Left ventricle myocardium (tissue), 1 donor: ENCODE measurements around a stretch of chr9.

- PRO-cap, result no peak
Measured at GRCh38 chr9:70211243-70212323, 47.2 kb upstream of the SMC5 start.

DNA sequence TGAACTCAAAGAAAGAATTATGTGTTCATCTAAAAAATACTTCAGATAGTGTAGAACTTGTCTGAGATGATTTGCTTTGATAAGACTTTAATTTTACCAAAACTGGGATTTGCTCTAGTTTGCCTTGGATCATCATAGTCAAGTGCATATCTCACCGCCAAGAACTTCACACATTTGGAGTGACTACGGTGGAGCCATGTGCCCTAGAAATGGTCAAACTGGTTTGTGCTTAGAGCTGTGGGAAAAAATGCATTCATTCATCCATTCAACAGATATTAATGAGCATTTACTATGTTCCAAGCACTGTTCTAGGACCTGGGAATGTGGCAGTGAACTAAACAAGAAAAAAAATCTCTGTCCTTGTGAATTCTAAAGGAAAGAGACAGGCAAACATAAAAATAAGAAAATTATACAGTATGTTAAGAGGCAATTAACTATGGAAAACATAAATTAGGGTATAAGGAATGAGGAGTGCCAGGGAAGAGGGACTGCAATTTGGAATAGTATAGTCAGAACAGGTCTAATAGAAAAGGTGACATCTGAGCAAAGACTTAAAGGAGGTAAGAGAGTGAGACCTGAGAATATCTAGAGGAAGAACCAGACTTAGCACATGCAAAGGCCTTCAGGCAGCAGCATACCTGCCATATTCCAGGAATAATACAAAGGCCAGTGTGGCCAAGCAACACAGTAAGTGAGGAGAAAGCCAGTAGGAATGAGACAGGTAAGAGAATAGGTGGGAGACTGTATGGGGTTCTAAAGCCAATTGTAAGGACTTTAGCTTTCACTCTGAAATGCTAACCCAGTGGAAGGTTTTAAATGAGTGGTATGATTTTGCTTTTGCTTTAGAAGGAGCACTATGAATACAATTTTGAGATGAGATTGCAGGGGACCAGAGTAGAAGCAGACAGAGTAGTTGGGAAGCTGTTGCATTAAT is 44.8 kb upstream of the SMC5 start:
- PRO-cap, result no peak

DNA sequence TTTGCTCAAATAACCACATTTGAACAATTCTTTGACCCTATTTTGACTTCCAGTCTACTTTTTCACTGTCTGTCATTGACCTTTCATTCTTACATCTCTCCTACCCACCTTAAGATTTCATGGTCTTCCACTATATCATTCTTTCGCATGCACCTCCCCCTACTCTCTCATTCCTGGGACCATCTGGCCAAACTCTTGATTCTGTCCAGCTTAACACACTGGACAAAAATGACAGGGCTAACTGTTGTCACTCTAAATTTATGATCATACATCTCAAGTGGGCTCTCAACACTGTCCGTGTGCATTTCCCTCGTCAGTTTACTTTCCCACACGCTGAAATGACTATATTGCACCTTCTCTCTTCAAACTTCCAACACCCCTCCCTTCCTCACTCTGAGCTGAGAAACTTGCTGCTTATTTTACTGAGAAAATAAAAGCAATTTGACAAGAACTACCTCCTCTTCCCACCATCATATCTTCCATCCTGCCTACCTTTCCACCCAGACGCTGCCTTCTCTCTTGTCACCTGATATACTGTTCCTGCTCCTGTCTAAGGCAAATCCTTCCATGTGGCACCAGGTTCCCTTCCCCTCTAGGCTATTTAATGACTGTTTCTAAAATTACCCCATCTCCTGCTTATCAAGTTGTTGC is 8.0 kb upstream of the KLF9 start:
- PRO-cap, result unidirectional peak, minus-strand start at position 233 of the sequence

- PRO-cap, result bidirectional peak, plus-strand start at chr9:70475155, minus-strand start at chr9:70474856
Measured at GRCh38 chr9:70474181-70475215, 60.0 kb upstream of the KLF9 start.

DNA sequence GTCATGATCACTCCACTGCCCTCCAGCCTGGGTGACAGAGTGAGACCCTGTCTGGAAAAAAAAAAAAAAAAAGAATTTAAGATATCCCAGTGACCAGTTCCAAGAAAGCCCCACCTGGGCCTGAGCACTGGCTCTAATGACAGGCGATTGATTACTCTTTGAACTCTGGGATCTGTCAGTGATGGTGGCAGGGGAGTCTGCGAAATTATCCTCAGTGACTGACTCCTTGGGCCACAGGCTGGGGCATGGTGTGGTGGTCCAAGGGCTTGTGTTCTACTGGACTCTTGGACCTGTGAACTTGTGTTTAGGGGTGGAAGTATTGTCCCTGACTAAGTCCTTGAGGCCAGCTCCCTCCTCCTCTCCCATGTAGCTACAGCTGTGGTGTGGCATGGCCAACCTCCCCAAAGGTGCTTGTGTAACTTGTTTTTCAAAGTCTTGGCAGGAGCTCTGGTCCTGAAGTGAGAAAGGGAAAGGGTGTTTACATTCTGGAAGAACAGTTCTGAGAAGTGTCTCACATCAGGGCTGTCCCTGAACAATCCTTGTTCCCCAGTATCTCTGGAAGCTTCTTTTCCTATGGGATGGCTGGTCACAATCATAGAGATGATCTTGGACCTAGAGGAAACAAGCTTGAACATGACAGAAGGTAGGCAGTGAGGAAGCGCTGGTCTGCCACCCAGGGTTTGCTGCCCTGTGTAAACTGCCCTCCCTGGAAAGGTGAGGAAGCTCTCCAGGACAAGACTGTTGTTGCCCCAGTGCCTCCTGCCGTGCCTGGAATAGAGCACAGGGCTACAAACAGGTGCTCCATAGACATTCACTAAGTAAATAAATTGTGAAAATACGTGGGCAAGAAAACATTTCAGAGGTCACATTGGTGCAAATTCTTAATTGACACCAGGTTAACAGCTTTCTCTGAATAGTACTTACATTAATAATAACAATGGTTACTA is 64.6 kb upstream of the KLF9 start:
- PRO-cap, result no peak

DNA sequence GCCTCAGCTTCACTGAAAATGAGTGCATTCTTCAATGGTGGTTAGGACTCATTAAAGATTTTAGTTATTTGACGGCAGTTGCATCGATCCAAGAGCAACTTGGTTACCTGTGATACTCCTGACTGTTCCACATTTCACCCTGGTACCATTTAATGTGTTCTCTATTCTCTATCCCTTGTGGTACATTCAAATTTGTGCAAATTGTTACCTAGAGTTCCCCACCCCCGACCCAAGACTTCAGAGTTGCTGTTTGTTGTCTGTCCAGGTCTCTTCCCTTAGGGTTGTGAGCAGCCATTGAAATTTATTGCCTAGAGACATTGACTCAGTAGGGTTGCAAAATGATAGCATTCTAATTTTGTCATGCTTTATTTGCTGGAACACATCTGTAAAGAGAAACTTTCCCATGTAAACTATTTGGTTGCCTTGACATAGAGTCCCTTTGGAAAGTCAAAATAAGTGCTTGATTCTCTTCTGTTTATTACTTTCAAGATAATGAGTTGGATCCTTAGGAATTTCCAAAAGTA is 91.6 kb upstream of the KLF9 start:
- PRO-cap, result no peak

- PRO-cap, result no peak
Measured at GRCh38 chr9:71689867-71690336, 78.4 kb downstream of the CEMIP2 start.

DNA sequence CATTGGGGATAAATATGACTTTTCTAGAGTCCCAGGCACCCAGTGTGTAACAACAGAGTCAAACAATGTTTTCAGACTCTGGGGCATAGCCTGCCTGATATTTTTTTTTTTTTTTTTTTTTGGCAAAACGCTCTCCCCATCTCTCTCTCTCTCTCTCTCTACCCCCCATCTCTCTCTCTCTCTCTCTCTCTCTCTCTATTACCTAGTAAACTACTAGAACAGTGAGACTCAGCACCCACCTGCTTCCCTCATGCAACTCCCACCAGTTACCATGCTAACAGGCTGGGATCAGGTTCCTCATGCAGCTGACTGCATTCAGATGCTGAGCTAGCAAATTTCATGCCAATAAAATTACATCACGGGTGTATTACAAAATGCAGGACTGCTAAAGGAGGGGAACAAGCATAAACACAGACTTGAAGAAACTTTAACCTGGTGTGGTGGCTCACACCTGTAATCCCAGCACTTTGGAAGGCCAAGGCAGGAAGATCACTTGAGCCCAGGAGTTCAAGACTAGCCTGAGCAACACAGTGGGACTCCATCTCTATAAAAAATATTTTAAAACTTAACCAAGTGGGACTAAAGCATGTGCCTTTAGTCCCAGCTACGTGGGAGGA is 76.0 kb downstream of the CEMIP2 start:
- PRO-cap, result no peak

DNA sequence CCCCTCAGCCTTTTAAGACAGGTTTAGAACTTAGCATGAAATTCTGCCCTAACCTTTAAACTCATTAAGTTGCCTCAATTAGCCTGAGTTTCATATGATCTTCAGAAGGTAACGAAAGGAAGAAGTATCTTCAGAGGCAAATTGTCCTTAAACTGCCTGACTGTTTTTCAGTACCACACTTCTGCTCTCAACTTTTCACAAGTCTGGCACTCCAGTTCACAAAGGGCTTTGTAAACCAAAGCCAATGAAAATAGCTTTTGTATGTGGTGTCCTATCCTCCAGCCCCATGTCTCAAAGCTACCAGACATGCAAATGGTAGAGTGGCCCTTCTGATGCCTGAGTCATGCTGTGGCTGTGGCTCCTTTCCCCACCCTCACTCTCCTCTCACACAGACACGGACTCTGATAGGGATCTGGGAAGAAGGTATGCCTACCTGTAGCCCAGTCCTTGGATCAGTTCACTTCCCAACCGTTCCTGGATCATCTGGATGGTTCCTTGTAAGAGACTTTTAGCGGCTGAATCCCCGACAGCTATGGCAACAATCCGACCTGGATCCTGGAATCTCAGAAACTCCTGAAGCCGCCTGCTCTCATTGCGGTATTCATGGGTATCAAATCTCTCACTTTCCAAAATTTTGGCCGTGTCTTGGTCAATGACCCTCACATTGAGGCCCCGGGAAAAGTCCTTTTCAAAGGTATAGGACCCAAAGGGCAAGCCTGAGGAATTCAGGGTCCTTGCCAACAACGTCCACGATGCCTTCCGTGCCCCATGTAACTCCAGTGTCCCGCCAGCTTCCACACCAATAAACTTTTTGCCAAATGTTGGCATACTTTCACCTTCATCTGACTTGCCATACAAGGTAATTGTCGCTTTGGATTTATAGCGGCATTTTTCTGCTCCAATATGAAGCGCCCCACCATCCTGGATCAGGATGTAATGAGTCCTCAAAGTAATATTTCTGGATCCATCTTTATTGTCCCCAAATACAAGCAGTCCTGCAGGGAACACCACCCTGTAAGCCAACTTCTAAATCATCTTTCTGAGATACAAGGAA is 23.4 kb downstream of the CEMIP2 start:
- PRO-cap, result no peak

DNA sequence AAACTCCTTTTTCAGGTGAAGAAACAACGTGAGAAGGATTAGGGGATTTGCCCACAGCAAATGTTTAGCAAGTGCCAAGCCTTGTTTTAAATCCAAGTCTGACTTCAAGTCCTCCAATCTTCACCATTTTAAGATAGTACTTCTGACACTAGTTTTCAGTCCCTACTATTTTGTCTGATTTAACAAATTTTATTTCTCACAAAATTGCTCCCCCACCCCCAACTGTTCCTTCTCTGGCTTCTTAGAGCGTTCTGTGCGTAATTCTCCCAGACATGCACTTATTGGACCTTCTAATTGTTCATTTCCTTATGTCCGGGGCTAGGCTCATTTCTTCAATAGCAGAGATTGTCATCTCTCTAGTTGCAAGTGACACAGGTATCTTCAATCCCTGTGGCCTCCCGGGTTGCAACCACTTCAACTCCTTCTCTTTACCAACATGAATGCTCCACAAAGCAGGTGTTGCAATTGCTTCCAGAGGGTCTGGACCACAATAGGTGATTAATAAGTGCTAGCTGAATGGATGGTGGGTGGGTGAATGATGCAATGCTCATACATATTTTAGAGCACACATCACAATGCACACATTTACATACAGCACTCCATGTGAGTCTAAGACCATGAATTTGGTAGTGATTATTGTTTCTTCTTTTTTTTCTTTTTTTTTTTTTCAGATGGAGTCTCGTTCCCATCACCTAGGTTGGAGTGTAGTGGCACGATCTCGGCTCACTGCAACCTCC is 2.7 kb downstream of the CEMIP2 start:
- PRO-cap, result no peak

GRCh38 chr9:71901466-71902379 is 9.3 kb downstream of the ABHD17B start:
- PRO-cap, result no peak

GRCh38 chr9:71909944-71910703 is 869 bp downstream of the ABHD17B start:
- PRO-cap, result no peak

DNA sequence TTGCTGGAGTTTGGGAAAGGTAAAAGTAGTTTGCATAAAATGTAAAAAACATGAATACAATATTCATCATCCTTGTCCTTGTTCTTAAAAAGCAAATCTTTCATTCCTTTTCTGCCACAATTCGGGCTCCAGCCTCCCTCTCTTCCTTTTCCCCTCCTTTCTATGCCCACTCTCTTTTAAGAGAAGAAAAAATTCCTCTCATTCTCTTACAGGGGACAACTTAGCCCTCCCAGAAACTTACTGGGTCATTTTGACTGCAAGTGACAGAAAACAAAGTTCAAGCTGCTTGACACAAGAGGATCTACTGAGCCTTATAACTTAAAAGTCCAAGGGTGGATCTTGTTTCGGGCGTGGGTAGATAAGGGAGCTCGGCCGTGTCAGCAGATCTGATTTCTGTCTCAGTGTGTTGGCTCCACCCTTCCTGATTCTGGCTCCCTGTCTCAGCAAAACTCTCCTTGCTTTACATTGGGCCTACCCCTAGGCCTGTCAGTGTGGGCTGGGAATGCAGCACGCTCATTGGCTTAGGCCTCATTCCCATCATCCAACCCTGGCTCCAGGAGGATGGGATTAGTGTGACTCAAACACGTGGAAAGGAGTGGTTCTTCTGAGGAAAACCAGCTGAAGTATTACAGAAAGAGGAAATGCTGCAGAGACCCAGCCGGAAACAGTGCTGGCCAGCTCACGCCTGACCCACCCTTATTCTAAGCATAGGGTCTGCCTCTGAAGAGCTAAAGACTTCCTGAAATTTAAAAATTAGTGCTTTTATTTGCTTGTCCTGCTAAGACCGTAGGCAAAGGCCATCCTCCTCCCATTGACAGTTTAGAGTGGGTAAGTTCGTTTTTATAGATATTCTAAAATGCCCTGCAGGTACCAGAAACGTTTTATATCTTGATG is 60.0 kb downstream of the ZFAND5 start:
- PRO-cap, result bidirectional peak, plus-strand start at position 640 of the sequence, minus-strand start at position 408 of the sequence

GRCh38 chr9:72349359-72349778 is 15.6 kb downstream of the ZFAND5 start:
- PRO-cap, result no peak

- PRO-cap, result bidirectional peak, plus-strand start at chr9:72527625, minus-strand start at chr9:72527604
Measured at GRCh38 chr9:72526939-72528267, 6.0 kb downstream of the TMC1 start.

DNA sequence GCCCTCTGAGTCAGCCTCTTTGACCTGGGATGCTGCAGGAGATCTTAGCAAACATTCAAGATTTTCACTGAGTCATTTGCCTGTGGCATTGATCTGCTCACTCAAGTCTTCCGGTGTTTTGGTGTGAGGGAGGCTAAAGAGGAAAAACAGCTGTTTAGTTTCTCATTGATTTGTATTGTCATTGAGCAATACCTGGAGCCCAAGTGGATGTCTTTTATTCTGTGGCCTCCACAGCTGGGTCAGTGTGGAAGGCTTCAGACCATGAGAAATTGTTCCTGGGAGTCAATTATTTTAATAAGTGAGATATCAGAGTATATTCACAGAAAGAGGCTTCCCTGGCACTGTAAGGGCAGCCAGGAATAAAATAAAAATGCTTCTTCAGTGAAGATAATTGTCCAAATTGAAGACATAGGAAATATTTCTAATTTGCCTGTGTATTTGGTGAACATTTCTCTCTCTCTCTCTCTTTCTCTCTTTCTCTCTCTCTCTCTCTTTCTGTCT is 36.3 kb downstream of the TMC1 start:
- PRO-cap, result no peak

GRCh38 chr9:72749377-72749796 is 203.5 kb downstream of the ALDH1A1 start:
- PRO-cap, result no peak

- PRO-cap, result no peak
Measured at GRCh38 chr9:72916705-72917323, 36.0 kb downstream of the ALDH1A1 start.

DNA sequence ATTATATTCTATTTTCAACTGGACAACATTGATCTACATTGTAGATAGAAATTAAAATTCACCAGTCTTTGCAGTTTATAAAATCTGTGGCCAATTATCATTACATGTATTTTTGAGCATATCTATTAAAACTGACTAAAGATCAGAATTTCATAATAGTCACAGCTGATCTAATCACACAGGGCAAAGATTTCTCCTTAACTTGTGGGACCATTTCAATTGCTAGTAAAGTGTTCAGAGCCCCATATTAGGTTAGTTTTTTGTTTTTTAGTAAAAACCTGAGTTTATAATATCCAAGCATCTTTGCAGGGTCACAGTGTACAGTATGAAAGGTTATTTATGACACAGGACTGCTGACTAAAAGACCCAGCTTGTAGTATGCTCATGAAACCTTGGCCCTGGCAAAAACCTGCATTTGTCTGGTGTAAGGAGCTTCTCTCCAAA is 37.5 kb upstream of the ALDH1A1 start:
- PRO-cap, result no peak

GRCh38 chr9:73160636-73161198 is 9.1 kb downstream of the ANXA1 start:
- PRO-cap, result no peak